Hair follicular keratinocyte (primary cell): ENCODE results near the genes TSTD2, HEMGN and NANS.

DNA sequence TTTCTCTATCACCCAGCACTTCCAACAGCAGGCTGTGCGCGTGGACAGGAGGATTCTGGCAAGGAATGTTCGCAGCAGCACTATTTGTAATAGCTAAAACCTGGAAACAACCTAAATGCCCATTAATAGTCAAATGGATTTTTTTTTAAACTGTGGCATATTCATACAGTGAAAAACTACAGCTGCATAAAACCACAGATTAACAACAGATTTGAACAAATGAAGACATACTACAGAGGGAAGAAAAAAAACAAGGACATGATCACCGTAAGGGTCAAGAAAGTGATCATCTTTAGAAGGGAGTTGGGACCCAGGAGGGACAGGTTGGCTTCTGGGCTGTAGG is 1.3 kb upstream of the TMOD1 start:
- RAMPAGE, long total RNA: no peak

GRCh38 chr9:97570857-97571499 is 62.2 kb downstream of the TSTD2 start:
- RAMPAGE, long total RNA: no peak

- RAMPAGE, long total RNA: no peak
Measured at GRCh38 chr9:97633008-97634108, at the start of gene TSTD2. Gene TSTD2 (minus strand): TSS chr9:97633368.

DNA sequence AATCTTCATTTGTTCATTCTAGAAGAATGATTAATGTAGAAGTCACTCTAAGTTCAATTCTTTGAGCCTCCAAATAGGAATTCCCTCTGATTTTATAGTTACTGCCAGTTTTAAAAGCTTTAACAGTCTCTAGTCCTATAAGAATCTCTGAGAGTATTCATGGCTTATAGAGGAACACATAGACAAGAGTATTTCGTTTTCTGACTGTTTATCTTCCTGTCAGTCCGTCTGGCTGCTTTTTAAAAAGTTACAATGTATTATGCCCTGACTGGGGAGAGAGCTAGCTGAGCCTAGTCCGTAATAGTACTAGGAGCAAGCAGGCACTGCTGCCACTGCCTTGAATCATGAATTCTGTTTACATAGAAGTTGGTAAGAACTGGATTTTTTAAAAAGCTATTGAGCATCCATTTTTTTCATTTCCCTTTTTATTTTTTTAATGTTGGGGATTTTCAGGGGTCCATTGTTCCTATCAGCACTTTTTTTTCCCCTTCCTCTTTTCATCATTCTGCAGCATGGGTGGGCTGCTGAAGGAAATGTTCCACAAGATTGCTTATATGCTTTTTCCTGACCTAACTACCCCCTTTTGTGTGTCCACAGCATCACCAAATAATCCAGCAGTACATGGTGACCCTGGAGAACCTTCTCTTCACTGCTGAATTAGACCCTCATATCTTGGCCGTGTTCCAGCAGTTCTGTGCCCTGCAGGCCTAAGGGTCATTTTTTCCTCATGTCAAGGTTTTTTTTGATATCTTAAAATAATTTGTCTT is 26.5 kb downstream of the XPA start:
- RAMPAGE, long total RNA: no peak

GRCh38 chr9:97937703-97938606 is at the start of gene HEMGN:
Gene HEMGN (minus strand): TSS chr9:97938172.
- RAMPAGE, long total RNA: no peak

GRCh38 chr9:97982164-97982831 is 843 bp upstream of the ANP32B start:
- RAMPAGE, long total RNA: no peak

- RAMPAGE, long total RNA: no peak
Measured at GRCh38 chr9:98007370-98008099, 24.4 kb downstream of the ANP32B start.

GRCh38 chr9:98053966-98055148 is 2.2 kb upstream of the NANS start:
- RAMPAGE, long total RNA: no peak

- RAMPAGE, long total RNA: no peak
Measured at GRCh38 chr9:98056027-98056814, at the start of gene NANS. Gene NANS (plus strand): TSS chr9:98056732.

GRCh38 chr9:98075224-98075812 is 18.8 kb downstream of the NANS start:
- RAMPAGE, long total RNA: no peak

GRCh38 chr9:98082861-98083671 is 26.5 kb downstream of the NANS start:
- RAMPAGE, long total RNA: no peak

- RAMPAGE, long total RNA: no peak
Measured at GRCh38 chr9:98084175-98085034, 27.9 kb downstream of the NANS start.

- RAMPAGE, long total RNA: no peak
Measured at GRCh38 chr9:98087155-98088343, 31.0 kb downstream of the NANS start.

DNA sequence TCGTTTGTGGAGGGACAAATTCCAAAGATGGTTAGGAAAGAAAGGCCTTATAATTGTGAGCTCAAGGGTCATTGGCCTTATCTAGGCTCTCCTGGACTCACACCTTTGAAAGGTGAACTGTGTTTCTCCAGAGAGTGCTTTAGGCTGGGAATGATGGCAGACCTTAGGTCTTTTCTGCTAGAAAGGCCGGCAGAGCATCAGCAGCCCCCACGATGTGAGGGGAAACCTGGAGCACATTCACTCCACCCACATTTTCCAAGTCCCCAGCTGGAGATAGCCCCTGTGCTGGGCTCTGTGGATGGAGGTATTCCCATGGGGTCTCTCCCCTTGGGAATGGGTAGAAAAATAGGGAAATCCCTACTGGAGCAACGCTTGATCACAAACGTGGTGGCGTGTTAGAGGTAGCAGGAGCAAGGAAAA is 15.4 kb downstream of the CORO2A start:
- RAMPAGE, long total RNA: no peak

DNA sequence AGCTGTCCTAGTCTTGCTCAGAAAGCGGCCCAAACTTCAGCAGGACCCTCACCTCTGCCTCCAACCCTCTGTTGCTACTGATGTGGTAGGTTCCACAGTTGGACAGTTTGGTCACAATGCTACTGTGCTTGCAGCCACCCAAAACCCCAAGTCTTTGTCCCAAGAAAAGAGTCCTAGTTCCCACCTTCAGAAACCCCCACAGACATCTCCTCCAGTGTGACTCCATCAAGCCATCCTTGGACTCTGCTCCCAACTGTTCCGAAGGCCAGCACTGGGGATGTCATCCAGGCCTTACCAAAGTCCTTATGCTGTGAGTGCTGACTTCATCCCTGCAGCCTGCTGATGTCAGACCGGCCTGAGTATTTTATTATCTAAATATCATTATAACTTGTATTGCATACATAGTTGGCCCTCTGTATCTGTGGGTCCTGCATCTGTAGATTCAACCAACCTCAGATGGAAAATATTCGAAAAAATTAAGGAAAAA is 9.3 kb downstream of the CORO2A start:
- RAMPAGE, long total RNA: no peak

DNA sequence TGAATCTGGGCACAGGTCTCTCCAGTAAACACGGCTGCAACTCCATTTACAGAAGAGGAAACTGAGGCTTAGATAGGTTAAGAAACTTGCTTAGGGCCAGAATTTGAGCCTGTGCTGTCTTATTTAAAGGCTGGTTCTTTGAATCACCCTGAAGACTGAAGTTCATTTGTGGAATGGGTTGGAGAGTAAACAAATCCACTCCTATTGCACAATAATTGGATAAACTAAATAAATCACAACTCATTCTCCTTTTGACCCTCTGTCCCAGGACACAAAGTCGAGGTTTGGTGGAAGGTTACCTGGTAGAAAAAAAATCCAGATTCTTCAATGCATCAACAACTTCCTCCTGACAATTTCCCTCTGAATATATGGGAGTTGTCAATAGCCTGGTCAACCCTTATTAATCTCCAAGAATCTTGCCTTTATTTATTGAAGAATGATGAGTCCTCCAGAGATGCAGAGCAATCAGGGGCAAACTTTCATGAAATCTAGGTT is 28.9 kb downstream of the TBC1D2 start:
- RAMPAGE, long total RNA: no peak

GRCh38 chr9:98232097-98232436 is 23.4 kb downstream of the TBC1D2 start:
- RAMPAGE, long total RNA: no peak

GRCh38 chr9:98243733-98244303 is 11.6 kb downstream of the TBC1D2 start:
- RAMPAGE, long total RNA: no peak

GRCh38 chr9:98972642-98973303 is 29.1 kb downstream of the COL15A1 start:
- RAMPAGE, long total RNA: no peak

- RAMPAGE, long total RNA: no peak
Measured at GRCh38 chr9:99024754-99025520, 80.0 kb upstream of the TGFBR1 start.